REH cell (cell line): ENCODE measurements around the gene LRRC4.

DNA sequence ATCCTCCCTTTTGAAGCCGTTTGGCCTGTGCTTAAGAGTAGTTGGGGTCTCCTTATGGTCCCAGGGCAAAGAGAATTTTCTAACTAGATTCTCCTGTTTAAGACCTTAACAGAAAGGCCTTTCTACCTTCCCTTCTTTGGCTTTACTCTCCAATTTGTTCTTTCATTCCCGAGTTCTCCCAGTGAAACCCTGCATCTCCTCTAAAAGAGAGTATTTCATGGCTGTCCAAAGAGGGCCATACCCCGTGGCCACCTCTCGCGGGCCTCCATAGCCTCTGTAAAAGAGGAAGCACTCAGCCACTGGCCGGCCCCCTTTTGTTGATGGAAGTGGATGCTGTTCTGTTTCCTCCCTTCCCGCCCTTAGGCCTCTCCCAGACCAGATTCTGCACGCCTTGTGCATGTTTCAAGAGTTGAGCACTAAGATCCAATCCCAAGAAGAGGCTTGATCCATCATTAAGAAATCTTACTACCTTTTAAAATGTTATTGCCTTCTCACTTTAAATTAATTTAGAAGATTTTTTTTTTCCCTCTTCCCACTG, 6.7 kb upstream of the FEZF1 start:
- PRO-cap, result no peak

GRCh38 chr7:122802997-122803790, 83.1 kb downstream of the CADPS2 start:
- PRO-cap, result no peak

GRCh38 chr7:122885873-122886356, 345 bp downstream of the CADPS2 start:
- PRO-cap, result no peak

GRCh38 chr7:123527699-123528854, 6.3 kb downstream of the IQUB start:
- PRO-cap, result no peak

DNA sequence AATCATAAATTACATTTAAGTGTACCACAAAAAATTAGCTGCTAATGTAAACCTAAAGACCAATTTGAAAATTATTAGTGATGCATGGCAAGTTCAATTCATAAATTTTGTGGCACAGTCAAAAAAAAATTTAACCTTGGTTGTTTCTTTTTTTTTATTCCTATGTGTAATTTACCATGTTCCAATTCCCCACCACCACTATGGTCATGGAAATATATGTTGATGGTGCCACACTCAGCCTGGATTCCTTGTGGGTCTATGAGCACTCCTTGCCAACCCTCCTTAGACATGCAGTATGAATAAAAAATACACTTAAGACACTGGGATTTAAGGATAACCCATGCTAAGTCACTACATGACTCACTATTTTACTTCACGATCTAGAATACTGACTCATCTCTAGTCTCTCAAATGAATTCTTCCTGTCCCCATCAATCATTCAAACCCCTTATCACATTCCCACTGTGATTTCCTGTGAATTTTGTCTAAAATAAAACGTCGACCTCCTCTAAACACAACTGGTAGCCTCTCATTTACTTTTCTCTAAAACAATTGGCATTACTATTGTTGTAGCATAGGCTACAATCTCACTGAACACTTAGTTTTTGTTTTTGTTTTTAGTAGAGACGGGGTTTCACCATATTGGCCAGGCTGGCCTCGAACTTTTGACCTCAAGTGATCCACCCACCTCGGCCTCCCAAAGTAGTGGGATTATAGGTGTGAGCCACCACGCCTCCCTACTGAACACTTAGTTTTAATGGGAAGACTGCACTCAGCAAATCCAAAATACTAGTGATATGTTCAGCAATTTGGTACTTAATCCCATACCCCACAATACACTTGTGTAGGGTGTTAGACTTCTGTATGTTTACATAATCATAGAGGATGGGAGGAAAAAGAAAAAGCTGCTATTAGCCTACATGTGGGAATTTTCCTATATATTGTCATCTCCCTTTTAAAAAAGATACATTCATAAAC, 3.8 kb upstream of the IQUB start:
- PRO-cap, result no peak

GRCh38 chr7:123643772-123644626, 11.7 kb upstream of the LMOD2 start:
- PRO-cap, result no peak

DNA sequence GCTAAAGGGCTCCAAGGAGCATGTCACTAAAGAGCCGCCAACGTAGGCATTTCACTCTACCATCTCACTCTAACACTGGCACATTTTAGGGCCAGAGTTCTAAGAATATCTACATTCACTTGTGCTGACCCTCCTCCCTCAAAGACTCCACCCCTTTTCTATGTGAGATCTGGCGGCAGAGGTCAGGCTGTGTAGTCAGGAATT, 18.0 kb downstream of the LMOD2 start:
- PRO-cap, result no peak

- PRO-cap, result no peak
Measured at GRCh38 chr7:123683826-123684636, 28.4 kb downstream of the LMOD2 start.

DNA sequence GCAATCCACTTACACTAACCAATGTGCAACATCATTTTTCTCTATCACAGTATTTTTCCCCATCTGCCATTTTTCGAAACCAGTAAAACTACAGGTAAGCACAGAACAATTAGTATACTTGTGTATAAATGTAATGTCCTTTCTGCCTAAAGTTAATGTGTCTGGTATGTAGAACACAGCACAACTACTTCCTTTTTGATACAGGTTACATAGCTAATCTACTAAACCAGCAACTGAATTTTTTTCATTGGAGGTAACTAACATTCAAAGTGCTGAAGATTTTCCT, 2.1 kb downstream of the WASL start:
- PRO-cap, result no peak

DNA sequence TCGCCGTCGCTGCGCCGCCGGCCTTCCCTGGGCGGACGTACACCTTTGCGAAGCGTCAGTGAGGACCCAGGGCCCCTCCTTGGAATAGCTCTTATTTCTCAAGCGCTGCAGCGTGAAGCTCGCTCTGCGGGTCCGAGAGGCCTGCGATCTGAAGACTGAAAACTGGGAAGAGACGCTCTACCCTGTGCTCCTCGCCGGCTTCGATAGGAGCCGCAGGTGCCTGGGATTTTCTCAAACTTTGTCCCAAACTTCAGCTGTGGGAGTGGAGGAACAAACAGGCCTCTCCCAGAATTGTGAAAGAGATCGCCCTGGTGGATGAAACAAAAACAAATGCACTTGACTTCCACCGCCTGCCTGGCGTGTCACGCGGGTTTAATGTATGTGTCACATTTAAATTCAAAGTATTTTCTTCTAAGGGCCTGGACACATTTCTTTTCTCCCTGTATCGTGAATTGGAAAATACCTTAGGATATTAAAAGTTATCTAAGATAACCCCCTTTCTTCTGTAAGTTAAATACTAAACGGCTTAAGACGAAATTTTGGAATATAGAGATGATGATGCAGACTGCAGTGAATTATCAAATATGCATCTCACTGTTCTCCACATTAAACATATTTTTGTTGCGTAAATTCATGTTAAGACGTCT, 677 bp upstream of the WASL start:
- PRO-cap, result no peak

DNA sequence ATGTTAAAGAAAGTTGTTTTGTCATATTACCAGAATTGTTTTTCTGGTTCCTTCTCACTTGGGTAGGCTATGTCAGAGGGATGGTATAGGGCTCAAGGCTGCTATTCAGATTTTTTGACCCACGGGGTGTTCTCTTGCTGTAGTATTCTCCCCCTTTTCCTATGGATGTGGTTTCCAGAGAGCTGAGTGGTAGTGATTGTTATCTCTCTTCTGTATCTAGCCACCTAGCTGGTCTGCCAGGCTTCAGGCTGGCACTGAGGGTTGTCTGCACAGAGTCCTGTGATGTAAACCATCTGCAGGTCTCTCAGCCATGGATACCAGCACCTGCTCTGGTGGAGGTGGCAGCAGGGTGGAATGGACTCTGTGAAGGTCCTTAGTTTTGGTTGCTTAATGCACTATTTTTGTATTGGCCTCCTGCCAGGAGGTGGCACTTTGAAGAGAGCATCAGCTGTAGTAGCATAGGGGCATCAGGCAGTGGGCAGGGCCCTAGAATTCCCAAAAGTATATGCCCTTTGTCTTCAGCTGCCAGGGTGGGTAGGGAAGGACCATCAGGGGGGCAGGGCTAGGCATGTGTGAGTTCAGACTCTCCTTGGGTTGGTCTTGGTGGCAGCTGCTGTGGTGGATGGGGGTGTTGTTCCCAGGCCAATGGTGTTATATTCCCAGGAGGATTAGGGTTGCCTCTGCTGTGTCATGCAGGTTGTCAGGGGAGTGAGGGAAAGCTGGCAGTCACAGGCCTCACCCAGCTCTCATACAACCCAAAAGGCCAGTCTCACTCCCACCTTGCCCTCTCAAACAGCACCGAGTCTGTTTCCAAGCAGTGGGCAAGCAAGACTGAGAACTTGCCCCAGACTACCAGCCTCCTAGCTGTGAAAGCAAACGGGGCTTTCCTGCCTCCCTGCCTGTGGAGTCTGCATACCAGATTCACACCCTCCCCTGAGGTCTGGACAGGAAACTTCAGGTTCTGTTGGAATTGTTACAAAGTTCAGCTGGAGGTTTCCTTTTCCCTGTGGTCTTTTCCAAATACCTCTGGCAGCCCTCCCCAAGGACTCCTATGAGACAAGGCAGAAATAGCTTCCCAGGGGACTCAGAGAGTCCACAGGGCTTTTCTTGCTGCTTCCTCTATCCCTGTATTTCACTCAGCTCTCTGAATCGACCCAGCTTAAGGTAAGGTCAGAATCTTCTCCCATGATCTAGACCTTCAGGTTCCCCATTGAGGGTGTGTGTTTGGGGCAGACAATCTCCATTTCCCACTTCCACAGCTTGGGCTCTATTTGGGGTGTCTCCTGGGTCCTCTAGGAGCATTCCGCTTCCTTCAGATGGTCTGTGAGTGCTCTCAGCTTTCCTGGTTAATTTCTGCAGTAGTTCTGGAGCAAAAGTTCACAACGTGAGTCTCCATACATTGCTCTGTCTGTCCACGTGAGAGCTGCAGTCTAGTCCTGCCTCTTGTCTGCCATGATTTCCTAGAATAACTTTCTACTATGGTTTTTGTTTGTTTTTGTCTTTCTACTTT, 1.3 kb downstream of the HYAL4 start:
- PRO-cap, result no peak

GRCh38 chr7:127251463-127252670, 874 bp downstream of the GRM8 start:
- PRO-cap, result no peak

DNA sequence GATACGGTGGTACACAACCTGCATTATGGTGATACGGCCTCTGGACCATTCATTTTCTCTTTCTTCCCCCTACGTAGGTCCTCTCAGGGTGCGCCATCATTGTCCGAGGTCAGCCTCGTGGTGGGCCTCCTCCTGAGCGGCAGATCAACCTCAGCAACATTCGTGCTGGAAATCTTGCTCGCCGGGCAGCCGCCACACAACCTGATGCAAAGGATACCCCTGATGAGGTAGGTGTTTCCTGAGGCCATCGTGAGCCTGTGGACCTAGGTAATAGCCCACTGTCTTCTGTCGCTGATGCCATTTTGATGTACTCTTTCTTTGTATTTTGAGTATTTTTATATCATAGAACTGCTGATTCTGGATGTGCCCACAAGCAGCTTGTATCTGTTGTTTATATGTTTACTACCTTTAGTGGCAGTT, 34.6 kb downstream of the SND1 start:
- PRO-cap, result no peak

DNA sequence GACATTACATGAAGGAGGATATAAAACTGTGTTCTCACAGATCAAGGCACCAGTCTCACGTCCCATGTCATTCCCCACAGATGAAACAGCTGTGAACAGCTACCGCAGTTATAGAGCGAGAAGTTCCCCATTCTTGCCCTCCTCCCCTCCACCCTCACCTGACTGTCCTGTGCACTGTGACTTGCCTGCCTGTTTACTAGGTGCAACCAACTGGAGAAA, 141.6 kb downstream of the SND1 start:
- PRO-cap, result no peak

- PRO-cap, result no peak
Measured at GRCh38 chr7:127976577-127977304, 54.5 kb downstream of the LRRC4 start.

GRCh38 chr7:128028971-128029317, 2.3 kb downstream of the LRRC4 start:
- PRO-cap, result no peak

DNA sequence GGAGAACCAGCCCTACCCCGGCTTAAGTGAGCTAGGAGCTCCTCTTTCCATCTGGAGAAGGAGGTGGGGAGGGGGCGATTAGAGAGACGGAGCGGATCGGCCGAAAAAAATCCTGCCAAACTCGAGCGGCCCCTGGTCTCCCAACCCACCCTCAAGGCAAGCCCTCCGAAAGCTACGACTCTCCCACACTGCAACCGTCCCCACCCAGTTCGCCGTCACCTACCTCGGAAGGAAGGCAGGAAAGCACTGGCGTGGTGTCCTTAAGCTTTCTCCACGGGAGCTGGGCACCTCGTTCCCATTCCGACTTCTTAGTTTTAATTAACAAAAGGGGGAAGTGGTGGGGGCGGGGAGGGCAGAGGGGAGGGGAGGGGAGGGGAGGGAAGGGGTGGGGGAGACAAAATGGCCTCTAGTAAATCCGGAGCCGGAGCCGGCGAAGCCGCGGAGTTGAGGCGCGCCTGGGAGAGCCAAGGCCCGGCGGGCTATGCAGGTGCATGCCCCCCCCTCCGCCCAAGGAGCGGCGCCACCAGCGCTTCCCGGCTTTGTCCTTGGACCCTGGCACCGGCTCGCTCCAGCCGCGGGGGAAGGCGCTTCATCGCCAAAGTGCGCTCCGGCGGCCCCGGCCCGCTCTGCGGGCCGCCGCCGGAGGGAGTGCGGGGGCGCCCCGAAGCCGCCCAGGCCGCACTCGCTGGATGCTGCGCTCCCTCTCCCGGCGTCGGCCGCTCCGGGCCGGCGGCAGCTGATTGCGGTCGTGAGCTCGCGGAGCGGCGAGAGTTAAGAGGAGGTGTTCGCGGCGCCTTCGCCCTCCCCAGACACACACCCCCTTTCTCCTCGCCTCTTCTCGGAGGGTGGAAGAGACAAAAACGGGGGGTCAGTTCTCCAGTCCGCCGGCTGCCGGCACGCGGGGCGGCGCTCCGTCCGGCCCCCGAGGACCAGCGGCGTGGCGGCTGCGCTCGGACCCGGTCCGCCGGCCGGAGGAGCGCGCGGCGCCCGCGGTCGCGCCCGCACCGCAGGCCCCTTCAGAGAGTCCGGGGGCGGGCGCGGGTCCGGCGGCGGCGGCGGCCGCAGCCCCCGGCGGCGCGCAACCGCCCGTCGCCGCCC, at the start of gene LRRC4:
LRRC4 (minus strand) TSS at position 748 of the 1,098 bp plus-strand sequence.
- PRO-cap, result bidirectional peak, plus-strand start at position 409 of the sequence, minus-strand start at position 323 of the sequence

DNA sequence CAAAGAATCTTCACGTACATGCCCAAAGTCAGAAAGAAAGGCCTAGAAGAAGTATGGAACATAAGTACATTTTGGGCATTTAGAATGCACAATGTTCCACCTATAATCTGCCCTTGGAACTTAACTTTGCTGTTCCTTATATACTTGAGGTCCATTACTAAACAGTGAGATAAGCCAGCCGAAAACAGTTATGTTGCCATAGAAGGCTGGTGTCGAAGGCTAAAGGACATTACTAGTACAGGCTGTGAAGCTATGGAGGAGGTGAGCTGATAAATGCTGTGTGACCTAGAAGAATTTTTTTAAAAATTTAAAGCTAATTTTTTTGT, 19.9 kb downstream of the RBM28 start:
- PRO-cap, result no peak

- PRO-cap, result no peak
Measured at GRCh38 chr7:128450187-128450971, 5.3 kb upstream of the HILPDA start.

- PRO-cap, result no peak
Measured at GRCh38 chr7:128652414-128653134, 19.5 kb upstream of the GARIN1A start.